A172 (cell line): ENCODE measurements around a stretch of chr6.

- RAMPAGE, long total RNA, result no peak
Observed at GRCh38 chr6:43993835-43994459, 133.3 kb downstream of the MRPL14 start.

GRCh38 chr6:44001084-44001666 lies 126.1 kb downstream of the MRPL14 start:
- RAMPAGE, long total RNA, result no peak

- RAMPAGE, long total RNA, result no peak
Observed at GRCh38 chr6:44134781-44135276, 7.5 kb downstream of the TMEM63B start.

GRCh38 chr6:44172534-44173305 lies 14.1 kb downstream of the CAPN11 start:
- RAMPAGE, long total RNA, result no peak

- RAMPAGE, long total RNA, result no peak
Observed at GRCh38 chr6:44176413-44176681, 17.7 kb downstream of the CAPN11 start.

DNA sequence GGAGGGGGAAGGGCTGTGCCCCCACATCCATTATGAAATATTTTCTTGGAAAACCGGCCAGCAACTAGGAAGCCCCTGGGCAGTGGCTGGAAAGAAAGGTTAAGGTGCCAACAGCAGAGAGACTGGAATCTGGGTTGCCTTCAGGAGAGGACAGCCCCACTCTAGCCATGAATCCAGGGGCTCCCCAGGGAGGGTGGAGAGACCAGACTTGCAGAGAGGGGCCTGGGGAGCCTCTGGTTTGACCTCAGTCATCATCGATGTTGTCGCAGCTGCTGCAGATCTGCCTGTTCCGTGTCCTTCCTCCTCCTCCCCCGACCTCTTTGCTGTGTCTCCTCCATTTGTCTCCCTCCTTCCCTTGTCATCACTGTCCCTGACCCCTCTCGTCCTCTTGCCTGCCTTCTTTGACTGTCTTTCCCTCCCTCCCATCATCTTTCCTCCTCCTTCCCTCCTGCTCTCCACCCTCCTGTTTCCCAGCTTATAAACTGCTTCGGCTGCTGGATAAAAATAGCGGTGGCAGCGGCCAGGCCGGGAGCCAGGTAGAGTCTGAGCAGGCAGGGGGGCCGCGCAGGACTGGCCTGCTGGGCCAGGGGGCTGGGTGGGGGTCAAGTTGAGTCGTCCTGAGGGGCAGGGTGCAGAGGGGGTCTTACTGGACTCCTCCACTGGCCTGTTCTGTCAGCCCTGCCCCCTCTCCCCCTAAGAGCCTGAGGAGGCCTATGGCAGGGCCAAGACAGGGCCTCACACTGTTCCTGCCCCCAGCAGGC lies 3.3 kb downstream of the SLC29A1 start:
- RAMPAGE, long total RNA, result no peak

- RAMPAGE, long total RNA, result no peak
Observed at GRCh38 chr6:44258686-44259483, 1.6 kb upstream of the SLC35B2 start.

DNA sequence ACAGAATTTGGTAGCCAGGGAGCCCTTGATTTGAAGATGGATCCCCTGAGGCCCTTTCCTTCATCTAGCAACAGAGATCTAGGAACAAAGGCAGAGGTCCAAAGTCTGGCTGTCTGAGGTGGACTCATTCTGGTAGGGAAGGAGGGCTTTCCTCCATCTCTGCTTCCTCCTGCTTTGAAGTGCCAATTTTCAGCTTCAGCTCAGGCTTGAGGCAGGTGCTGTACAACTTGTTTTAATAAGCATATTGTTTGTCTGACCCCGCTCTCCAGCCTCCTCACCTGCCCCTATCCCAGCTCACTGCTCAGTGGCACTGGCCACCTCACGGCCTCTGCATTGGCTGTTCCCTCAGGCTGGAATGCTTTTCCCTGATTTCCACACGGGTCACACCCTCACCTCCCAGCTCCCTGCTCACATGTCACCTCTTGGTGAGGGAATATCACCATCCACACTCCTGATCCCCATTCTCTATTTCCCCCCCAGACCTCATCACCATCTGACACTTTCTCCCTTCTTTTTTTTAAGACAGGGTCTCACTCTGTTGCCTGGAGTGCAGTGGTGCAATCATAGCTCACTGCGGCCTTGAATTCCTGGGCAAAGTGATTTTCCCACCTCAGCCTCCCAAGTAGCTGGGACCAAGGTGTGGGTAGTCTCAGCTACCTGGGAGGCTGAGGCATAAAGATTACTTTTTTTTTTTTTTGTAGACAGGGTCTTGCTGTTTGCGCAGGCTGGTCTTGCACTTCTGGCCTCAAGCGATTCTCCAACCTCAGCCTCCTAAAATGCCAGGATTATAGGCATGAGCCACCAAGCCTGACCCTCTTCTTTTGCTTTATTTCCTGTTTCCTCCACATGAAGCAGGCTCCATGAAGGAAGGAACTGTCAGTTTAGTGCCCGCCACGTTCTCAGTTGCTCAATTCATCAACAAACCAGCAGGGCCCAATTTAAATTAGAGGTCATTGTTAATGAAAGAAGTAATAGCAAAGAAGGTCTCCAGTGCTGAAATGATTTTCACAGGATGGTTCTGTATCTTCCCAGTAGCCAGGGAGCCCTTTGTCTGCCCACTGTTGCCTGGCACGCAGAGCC lies 1.6 kb upstream of the TCTE1 start:
- RAMPAGE, long total RNA, result no peak

DNA sequence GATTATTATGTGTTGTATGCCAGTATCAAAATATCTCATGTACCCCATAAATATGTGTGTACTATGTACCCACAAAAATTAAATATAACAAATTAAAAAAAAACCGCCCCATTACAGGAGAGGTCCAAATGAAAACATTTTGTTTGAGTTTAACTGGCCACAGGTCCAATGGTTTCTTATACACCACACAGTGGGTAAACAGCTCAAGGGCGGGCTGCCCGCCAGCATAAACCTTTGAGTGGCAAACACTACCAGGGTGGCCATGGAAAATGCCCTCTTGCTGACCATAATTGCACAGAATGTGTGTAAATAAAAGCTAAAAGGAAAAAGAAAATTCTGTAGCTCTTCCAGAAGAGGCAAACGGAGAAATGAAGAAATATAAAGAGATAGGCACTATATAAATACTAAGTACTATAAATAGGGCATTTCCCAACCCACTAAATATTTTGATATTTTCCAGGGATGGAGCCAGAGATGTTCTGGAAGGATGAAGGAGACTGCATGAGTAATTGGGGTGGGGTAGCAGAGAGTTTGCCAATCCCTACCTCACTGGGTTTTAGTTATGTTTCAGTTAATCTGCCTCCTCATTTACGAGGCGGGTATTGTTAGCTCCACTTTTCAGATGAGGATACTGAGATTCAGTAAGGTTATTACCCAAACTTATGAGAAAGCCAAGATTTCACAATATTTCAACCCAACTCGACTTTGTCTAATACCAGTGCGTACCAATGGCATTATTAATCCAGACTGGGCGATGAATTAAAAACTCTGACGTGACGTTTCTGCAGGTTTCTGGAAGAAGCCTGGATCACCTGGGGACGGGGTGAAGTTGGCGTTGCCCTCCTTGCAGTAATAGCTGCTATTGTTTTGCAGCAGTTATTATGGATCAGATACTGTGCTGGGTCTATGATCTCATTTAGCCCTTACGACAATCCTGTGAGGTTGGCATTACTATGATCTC lies 913 bp upstream of the CDC5L start:
- RAMPAGE, long total RNA, result no peak

- RAMPAGE, long total RNA, result no peak
Observed at GRCh38 chr6:44393275-44393842, 5.9 kb downstream of the CDC5L start.

GRCh38 chr6:44396795-44397287 lies 9.3 kb downstream of the CDC5L start:
- RAMPAGE, long total RNA, result no peak

- RAMPAGE, long total RNA, result no peak
Observed at GRCh38 chr6:44475555-44476118, 88.1 kb downstream of the CDC5L start.

DNA sequence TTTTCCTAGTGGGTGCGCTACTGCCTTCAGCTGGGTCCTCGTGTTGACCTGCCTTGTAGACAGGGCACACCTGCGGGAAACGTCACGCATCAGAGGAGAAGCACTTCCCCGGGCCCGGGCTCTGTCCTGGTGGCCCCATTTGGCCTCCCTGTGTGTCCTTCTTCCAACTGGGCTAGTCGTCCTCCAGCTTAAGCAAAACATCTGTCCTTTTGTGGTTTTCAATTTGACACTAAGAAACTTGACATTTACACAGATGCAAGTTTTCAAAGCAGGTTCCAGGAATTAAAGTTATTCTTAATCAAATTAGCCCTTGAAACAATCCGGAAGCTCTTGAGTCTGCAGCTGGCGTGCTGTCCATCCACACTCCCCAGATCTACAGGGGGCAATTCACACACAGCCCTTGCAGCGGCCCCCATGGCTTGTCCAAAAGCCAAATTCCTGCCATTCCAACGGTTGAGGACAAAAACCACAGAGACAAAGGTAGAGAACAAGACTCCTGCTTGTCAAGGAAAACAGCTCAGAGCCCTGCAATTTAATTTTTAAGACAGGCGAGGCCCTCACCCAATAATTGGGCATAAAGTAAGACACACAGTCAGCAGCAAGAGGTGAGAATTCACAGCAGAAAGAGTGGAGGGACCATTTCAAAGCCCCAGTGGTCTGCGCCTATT lies 275.2 kb downstream of the CDC5L start:
- RAMPAGE, long total RNA, result no peak

- RAMPAGE, long total RNA, result no peak
Observed at GRCh38 chr6:44733633-44734221, 346.2 kb downstream of the CDC5L start.

GRCh38 chr6:45426338-45426556 lies 48.5 kb upstream of the SUPT3H start:
- RAMPAGE, long total RNA, result no peak

- RAMPAGE, long total RNA, result no peak
Observed at GRCh38 chr6:45478316-45478601, 100.5 kb upstream of the SUPT3H start.

DNA sequence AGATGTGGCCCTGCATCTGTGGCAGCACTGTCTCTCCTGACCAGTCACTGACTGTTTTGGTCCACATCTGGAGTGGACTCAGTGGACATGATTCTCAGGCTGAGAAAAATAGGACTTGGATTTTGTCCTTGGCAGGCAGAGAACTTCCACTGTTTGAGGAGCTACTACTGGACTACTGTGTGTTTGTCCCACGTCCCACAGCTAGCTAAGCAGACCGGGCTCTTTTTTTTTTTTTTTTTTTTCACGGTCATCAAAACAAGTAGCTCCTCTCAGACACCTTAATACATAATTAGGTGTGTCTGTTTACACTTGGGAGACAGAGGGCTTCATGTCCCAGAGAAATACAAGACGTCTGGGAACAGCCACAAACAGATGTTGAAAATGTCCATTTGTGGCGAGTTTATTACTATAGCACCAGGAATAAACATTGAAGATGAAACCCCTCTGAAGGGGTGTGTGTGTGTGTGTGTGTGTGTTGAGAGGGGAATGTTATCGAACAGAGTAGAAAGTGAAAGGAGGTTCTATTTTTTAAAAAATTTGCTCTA lies 155.0 kb upstream of the SUPT3H start:
- RAMPAGE, long total RNA, result no peak

GRCh38 chr6:45988577-45989095 lies 27.0 kb downstream of the CLIC5 start:
- RAMPAGE, long total RNA, result no peak

- RAMPAGE, long total RNA, result no peak
Observed at GRCh38 chr6:46437637-46438241, 53.5 kb downstream of the RCAN2 start.

DNA sequence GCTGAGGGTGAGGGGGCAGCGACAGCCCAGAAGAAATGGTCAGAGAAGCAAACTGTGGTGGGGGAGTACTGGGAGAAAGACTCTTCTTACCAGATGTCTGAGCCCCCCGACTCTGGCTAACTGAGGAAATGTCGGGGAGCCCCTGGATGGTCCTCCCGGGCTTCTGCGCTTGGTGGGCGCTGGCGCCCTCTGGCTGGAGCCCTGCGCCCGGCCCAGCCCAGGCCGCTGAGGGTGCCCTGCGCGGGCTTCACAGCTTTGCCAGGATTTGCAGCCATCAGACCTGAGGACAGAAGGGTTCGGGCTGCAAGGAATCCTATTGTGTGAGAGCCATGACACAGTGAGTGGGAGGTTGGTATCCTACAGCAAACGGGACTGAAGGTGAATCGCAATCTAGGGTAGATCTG lies 533 bp upstream of the RCAN2 start:
- RAMPAGE, long total RNA, result no peak